ENCODE data around the genes STON2 and EML5.

GRCh38 chr14:77099245-77100250 is 1.5 kb downstream of the CIPC start:
- CAGE, long polyA plus RNA = no peak
- RRBS = no CpG with 5 or more reads among the region's 9 CpGs

DNA sequence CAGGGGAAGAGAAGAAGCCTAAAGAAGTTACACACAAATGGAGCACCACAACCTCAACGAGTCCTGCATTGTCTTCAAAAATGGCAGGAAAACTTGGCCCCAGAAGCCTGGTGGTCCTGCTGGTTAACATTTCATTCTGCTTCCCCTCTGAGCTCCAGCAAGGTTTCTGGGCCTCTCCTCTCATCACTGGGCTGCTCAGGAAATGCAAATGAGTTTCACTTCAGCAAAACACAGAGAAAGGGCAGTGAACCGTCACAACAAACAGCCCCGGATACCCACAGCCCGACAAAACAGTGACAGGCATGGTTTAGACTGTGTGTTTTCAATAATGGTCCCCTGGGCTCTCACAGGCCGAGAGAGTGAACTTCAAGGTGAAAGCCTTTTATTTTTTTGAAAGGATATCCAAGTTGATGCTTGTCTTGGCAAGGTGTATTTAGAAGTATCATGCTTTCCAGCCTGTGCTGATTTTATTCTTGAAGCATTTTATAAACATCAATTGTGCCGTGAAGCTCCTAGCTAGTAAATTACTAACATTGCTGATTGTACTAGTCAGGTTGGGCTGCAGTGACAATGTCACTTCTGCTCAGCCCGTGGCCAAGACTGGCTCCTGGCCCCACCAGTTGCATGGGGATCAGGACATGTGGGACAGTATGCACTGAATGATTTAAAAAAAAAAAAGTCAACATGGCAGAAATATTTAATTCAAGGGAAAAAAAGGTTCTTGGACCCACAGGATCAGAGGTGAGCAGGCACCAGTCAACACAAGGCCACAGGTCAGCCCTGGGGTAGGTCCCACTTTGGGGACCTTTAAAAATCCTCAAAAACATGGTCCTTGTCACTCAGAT is 20.0 kb downstream of the ZDHHC22 start:
- CAGE, long polyA plus RNA = no peak
- RRBS = no CpG with 5 or more reads among the region's 7 CpGs

DNA sequence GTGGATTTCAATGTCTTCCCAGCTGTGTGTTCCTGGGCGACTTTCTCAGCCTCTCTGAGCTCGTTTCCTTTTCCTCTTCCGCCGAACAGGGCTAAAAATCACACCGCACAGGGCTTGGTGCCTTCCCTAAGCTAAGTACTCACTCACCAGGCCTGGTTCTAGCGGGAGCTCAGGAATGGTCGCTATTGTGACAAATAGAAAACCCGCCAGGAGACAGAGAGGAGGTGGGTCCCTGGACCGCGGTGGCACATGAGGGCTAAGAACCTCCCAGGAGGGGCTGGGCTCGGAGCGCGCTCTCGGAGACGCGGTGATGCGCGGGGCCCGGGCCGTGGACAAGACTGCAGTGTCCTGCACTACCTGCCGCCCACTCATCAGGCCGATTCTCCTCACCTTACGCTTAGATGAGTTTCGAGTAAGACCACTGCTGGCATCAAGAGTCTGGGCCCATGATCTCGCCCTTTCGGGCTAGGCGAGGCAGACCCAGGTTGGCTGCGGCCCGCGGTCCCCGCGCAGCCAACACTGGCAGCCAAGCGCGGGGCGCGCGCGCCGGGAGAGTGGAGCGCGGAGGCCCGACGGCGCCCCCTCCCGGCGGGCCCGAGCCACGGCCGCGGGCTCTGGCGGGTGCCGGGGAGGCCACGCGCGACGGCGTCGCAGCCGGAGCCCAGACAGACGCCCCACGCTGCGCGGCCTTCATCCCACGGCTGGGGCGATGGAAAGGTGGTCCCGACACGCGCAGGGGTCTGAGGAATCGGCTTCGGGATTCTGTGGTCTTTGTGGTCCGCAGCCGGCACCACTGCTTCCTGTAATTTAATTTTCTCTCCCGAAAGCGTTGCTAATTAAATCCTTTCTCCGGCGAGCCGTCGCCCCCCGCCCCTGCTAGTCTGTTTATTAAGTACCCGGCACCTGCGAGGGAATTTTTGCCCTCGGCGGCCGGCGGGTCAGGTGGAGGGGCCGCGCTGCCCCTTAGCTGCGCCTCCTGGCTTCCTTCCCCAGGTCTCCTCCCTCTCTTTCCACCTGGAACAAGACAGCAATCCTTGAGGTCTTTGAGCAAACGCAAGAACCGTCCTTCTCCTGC is 16.7 kb downstream of the ZDHHC22 start:
- CAGE, long polyA plus RNA = no peak
- RRBS = 2% methylated on average over 19 of the region's 90 CpGs

DNA sequence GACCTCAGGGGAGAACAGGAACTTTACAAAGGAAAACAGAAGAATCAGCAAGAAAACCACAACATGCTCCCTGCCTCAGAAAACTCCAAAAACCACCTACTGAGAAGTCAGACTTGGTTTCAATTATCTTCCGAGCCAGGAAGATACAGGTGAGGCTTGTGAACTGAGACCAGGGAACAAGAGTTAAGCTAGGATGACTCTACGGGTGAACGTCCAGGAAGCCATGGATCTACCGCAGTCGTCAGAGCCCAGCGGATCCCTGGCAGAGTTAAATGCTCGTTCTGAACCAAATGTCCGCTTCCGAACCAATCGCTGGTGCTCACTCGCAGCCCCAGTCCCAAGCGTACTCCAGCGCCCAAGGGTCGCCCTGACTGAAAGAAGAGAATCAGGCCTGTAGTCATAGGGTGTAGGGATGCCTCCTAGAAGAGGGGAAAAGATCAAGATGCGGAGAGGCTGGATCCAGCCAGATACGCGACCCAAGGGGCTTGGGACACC is 359 bp downstream of the VIPAS39 start:
- CAGE, long polyA plus RNA = no peak
- RRBS = no CpG with 5 or more reads among the region's 17 CpGs

GRCh38 chr14:77717321-77717932 is 9.5 kb downstream of the SLIRP start:
- CAGE, long polyA plus RNA = no peak
- RRBS = no CpG with 5 or more reads among the region's 2 CpGs

- CAGE, long polyA plus RNA = no peak
- RRBS = no CpG with 5 or more reads among the region's 3 CpGs
These were observed 23.0 kb downstream of the SLIRP start for GRCh38 chr14:77730761-77731427.

GRCh38 chr14:77763858-77764339 is 2.9 kb upstream of the SNW1 start:
- CAGE, long polyA plus RNA = no peak
- RRBS = no CpG with 5 or more reads among the region's 2 CpGs

DNA sequence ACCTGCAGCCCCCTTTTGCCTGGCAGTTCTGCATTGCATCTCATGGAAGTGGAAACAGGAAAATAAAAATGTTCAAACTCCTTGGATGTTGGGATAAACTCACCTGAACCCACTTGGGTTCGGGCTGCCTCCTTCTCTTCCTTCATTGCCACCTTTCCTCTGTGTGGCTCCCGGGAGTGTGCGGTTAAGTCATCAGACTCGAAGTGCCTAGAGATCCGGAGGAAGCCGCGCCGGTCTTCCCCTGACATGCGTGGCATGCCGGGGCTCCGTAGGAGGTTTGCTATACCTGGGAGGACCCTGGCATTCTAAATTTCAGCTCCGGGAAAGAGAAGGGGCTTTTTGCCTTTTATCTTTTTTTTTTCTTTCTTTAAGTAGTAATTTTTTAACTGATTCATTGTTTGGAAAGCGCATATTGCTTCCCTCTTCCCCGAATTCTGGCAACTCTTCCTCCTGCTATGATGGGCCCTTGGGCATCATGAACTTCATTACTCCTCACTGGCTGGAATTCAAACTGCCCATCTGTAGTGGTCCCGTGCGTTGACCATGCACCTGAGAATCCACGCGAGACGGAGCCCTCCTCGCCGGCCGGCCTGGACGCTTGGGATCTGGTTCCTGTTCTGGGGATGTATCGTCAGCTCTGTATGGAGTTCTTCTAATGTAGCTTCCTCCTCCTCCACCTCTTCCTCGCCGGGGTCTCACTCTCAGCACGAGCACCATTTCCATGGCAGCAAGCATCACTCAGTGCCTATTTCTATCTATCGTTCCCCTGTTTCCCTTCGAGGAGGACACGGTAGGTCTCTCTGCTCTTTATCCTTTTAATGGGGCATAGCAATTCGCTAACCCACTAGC is 931.3 kb downstream of the DIO2 start:
- CAGE, long polyA plus RNA = no peak
- RRBS = 0% methylated on average over 3 of the region's 31 CpGs

DNA sequence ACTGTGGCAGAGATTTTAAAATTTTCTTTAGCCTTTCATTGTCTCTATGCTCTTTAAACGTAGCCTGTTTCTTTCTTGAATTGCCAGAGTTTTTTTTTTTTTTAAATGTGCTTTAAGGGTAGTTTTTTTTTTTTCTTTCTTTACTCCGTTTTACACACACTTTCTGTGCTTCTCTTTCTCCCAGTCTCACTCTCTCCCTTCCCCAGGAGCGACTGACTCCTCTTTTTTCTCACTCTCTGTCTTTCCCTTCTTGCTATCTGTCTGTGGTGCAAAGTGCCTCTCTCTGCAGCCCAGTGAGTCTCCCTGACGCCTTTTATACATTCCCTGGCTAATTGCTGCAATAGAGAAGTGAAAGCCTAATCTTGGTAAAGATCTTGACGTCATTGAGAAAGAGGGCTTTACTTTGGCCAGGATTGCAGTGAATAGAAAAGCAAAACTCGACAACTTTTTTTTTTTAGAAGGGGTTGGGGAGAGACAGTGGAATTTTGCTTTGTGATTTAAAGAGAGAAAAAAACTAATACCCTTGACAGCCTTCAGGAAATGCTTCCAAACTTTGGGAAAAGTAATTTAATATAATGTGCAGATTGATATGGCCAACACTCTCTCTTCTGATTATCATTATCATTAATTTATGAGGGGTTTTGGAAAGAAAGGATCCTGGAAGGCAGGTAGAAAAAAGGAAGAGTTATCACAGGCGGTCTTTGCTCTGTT is 743 bp upstream of the DIO2 start:
- CAGE, long polyA plus RNA = start-site peak on the minus strand centred at position 257 of the sequence, 72 bp wide, 851 and 635 reads in 2 replicates
- RRBS = no CpG with 5 or more reads among the region's 7 CpGs

DNA sequence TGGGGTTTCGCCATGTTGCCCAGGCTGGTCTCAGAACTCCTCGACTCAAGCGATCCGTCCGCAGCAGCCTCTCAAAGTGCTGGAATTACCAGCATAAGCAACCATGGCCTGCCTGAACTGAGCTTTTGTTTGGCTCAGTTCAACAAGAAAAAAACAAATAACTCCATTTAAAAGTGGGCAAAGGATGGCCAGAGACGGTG is 62.0 kb downstream of the GTF2A1 start:
- CAGE, long polyA plus RNA = no peak
- RRBS = no CpG with 5 or more reads among the region's 6 CpGs

DNA sequence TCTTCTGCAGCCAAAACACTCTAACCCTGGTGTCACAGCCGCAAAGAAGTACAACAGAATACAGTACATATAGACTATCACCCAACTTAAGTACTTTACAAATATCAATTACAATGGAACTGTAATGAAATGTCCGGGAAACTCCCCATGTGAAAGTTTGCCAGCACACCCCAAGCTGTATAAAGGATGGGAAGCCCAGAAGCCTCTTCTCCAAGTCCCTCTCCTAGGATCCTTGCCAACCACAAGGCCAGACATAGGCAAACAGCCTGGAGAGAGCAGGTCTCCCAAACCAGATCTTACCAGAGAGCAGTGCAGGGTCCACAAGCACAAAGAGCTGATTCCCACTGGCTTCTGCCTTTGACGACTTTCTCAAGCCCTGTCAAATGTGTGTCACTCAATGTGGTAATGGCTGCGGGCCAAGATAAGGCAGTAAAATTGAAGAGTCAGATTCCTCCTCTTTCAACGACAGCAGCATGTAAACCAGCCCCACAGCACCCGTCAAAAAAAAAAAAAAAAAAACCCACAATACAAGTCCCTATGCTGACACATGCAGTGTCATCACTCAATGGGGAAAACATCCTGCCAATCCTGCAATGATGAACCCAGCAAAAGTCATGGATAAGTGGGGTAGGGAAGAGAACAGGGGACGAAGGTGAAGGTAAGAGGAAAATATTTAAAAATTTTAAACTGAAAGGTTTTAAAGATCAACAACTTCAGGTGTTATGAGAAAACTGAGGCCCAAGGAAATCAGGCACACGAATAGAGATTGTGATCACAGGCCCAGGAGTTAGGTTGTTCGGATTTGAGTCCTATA is at the start of gene STON2:
Gene STON2 (minus strand): TSS at position 346 of the 814 bp plus-strand sequence.
- CAGE, long polyA plus RNA = no peak
- RRBS = no CpG with 5 or more reads among the region's 9 CpGs

DNA sequence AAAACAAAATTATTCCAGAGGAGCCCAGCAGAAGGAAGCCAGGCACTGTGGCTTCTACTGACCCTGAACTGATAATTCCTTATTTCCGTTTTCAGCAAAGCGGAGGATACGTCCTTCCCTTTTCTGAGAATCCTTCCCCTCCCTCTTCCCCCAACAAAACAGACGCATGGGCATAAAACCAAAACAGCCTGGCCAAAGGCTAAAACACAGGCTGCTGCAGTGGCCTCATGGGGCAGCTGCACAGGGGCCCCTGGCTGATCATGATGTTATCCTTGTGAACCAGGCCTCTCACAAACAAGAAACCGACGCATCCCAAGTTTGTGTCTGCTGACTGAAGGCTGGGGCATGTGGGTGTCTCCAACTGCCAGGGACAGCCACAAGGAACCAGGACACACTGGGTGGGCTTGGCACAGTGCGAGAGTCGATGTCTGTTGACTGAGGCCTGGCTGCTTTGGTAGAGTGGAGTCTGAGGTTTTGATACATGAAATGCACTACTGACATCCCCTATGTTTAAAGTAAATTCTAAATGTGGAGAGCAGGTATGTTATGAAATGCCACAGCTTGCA is 23.4 kb upstream of the STON2 start:
- CAGE, long polyA plus RNA = no peak
- RRBS = no CpG with 5 or more reads among the region's 8 CpGs

GRCh38 chr14:84099051-84099301 is 1431.0 kb upstream of the FLRT2 start:
- CAGE, long polyA plus RNA = no peak
- RRBS = no CpG with 5 or more reads among the region's 1 CpG

- CAGE, long polyA plus RNA = no peak
- RRBS = no CpG with 5 or more reads among the region's 5 CpGs
These were observed 1358.6 kb upstream of the FLRT2 start for GRCh38 chr14:84171368-84171696.

GRCh38 chr14:84398581-84398894 is 1131.4 kb upstream of the FLRT2 start:
- CAGE, long polyA plus RNA = no peak
- RRBS = no CpG with 5 or more reads among the region's 5 CpGs

GRCh38 chr14:85528543-85528906 is 1.4 kb upstream of the FLRT2 start:
- CAGE, long polyA plus RNA = no peak
- RRBS = no CpG with 5 or more reads among the region's 3 CpGs

DNA sequence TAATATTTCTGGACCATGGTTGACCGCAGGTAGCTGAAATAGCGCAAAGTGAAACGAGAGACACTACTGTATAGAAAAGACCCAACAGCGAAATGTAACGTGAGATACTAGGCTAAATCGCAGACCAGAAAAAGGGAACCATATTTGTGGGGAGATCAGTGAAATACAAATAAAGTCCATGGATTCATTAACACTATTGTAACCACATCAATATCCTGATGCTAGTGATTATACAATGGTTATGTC is 381.5 kb downstream of the GALC start:
- CAGE, long polyA plus RNA = no peak
- RRBS = no CpG with 5 or more reads among the region's 6 CpGs

- CAGE, long polyA plus RNA = no peak
- RRBS = no CpG with 5 or more reads among the region's 5 CpGs
These were observed 19.5 kb downstream of the GPR65 start for GRCh38 chr14:88024394-88024864.

DNA sequence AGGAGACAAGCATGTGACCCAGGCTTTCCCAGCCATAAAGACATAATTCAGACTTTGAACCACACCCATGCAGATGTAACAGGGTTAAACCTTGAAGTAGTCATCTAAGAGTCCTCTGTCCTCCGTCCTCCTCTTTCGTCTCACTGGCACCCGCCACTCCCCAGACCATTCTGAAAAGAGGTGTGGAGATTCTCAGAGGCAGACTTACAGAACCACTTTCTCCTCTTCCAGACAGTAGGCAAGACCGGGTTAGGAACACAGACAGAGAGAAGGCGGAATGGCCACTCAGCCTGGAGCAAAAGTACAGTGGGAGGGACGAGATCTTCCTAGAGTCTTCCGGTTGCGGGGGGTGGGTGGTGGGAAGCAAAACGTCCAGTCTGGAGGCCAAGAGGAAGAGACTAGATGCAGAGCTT is 120.6 kb downstream of the KCNK10 start:
- CAGE, long polyA plus RNA = no peak
- RRBS = 50% methylated on average over 4 of the region's 9 CpGs

GRCh38 chr14:88791965-88793178 is at the start of gene EML5:
Gene EML5 (minus strand): TSS chr14:88792953.
- CAGE, long polyA plus RNA = no peak
- RRBS = 2% methylated on average over 47 of the region's 147 CpGs

Data from BJ (cell line).